Pericardium (tissue), 1 donor: ENCODE measurements around the genes OR51G1, HBB, OR51B2 and OR52E4.

GRCh38 chr11:2882677-2883064, 2.9 kb downstream of the CDKN1C start:
- RRBS, result no CpG with 5 or more reads among the region's 5 CpGs

DNA sequence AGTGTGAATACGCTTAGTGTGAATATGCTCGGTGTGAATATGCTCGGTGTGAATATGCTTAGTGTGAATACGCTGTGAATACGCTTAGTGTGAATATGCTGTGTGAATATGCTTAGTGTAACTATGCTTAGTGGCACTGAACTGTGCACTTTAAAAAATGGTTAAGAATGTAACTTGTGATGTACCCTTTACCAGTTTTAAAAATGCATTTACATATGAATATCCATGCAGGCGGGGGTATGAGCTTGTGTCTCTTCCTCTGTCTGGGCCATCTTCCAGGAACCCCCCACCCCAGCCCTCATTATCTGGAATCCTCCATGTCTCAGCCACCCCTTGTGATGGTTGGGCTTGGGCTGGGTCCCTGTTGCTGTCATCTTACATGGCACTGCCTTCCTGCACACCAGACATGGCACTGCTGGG, 9.6 kb upstream of the PHLDA2 start:
- RRBS, result no CpG with 5 or more reads among the region's 6 CpGs

- RRBS, result no CpG with 5 or more reads among the region's 10 CpGs
Observed at GRCh38 chr11:2941089-2942019, 12.1 kb upstream of the PHLDA2 start.

GRCh38 chr11:3043946-3044545, 13.2 kb downstream of the CARS1 start:
- RRBS, result no CpG with 5 or more reads among the region's 10 CpGs

GRCh38 chr11:3090810-3091097, 33.5 kb upstream of the CARS1 start:
- RRBS, result no CpG with 5 or more reads among the region's 5 CpGs

DNA sequence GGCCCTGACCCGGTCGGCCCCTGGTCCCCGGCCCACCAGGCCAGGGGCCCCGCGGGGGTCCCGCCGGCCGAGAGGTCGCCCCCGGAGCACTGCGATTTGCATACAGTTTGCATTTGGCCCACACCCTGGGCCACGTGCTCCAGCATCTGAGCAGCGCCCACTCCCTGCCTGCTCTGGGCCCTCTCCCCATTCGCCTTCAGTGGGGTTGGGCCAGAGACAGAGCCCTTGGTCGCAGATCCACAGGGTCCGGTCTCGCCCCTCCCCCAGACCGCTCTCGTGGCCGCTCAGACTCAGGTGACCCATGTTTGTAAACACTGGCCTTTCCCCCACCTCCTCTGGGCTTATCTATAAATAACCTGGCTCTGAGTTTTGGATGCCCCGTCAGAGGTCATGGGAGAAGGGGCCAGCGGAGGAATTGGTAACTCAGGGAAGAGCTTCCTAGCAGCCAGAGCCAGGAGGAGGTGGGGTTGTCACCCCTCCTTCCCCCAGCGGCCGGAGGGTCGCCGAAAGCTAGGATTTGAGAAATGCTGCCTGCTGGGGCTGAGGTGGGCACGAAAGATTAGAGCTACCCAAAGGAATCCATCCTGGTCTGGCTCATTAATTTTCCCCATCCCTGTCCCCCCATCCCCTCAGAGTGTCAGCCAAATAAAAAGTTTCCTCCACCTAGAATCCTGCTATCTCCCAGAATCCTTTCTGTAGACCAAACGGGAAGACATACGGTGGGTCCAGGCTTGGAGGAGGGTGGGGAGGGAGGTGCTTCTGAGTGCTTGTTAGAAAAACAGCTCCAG, 881 bp upstream of the ART5 start:
- RRBS, result under 1% methylated on average over 5 of the region's 29 CpGs

DNA sequence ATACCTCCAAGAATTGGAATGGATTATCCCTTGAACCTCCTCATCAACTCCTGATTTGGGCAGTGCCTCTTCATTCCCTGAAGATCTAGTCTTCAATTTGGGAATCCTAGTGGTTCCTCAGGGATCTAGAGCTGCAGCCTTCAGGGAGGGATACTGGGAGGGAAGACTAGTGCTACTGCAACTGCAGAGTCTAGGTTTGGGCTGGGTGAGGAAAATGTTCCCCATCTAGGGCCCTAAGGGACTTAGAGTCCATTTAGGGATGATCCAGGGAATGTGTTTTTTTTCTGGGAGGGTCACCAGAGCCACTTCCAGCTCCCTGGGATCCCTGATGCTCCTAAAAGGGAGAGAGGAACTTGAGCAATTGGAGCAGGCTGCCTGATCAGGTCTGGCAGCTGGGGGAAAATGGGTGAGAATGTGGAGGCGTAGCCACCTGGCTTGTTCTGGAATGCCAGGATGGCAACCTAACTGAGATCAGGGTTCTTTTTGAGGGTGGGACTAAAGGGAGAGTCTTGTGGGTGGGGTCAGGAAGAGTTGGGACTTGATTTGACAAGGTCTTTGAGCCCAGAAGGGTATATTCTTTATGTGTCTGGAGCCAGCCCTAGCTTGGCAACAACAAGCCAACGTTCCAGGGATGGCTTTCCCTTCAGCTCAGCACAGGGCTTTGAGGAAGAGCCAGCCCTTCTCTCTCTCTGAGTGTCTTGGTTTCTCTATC, 1.2 kb downstream of the PGAP2 start:
- RRBS, result no CpG with 5 or more reads among the region's 2 CpGs

DNA sequence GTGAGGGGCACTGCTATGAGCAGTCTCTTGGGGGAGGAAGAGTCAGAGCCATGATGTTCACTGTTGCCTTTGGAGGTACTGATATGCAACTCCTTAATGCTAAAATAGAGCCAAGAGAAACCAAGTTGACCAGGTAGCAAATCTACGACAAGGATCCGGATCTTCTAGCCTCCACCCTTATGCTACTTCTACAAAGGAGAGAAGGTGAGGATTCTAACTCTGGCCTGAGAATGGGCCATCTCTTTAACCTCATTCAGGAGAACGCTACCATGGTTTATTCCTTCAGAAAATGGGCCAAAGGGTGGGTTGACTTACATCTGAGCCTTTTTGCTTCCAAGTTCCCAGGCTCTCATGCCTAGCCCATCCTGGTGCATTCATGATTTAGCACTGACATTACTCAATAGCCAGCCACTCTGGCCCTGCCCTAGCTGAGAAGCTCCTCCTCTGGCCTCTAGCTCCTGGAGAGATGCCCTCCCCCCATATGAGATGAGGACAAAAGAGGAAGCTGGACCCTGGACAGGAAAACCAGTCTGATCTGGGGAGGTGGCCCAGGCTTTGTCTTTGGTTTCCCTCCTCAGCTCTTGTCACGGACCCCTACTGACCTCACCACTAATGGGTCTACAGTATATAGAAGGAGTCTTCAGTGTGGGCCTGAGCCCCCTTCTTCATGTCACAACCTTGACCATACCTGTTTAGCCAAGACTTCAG, 3.1 kb downstream of the RHOG start:
- RRBS, result no CpG with 5 or more reads among the region's 4 CpGs

GRCh38 chr11:3995785-3996456, 98.7 kb upstream of the RRM1 start:
- RRBS, result no CpG with 5 or more reads among the region's 4 CpGs

DNA sequence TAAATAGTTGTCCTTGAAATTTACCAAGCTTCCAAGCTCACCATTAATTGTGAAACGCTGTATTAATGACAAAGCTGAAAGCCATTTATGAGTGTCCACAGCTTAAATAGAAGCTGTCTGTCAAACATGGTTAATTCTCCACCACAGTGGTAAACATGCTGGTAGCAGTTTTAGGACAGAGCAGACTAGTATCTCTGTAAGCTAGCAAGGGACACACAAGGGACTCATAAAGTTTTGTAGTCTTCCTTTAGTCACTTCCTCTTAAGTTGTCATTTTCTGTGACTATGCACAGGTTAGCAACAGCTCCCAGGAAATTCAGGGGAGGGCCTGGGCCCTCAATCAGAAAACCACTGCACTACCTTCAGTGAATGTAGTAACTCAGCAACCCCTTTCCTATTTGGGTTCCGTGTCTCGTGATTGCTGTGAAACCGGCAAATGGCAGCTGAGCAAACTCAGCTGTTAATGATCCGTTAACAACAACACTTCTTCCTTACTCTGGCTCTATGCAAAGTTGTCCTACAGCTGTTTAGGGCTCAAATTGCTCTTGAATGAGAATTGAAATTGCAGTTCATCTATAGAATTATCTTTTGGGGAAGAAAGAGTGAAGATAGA, 470 bp upstream of the MMP26 start:
- RRBS, result no CpG with 5 or more reads among the region's 5 CpGs

DNA sequence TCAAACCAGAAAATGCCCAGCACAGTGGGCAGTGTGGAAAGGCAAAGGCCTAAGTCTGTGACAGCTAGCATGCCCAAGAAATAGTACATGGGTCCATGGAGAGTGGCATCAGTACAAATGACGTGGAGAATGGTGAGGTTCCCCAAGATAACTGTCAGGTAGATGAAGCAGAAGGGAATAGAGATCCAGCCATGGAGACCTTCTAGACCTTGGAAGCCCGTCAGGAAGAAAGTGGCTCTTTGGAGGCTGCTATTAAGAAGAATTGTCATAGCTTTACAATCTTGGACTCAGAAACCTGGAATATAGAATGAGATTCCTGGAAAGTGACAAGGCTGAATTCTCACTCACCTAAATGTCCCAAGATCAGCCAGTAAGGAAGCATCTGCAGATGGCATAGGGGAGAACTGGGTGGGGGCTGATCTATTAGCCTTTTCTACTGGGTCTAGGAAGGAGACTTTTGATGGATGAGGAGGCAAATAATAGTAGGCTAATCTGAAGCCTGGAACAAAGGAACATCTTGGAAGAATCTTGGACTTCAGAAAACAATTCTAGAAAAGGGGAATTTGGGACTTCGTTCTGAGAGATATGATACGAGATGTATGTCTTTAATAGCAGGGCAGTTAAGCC, at the start of gene OR51G1:
Gene OR51G1 (minus strand): TSS at position 269 of the 627 bp plus-strand sequence.
- RRBS, result no CpG with 5 or more reads among the region's 4 CpGs

- RRBS, result no CpG with 5 or more reads among the region's 8 CpGs
Observed at GRCh38 chr11:5131679-5132490, 6.3 kb downstream of the OR52A5 start.

DNA sequence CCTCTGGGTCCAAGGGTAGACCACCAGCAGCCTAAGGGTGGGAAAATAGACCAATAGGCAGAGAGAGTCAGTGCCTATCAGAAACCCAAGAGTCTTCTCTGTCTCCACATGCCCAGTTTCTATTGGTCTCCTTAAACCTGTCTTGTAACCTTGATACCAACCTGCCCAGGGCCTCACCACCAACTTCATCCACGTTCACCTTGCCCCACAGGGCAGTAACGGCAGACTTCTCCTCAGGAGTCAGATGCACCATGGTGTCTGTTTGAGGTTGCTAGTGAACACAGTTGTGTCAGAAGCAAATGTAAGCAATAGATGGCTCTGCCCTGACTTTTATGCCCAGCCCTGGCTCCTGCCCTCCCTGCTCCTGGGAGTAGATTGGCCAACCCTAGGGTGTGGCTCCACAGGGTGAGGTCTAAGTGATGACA, at the start of gene HBB:
Gene HBB (minus strand): TSS at position 303 of the 425 bp plus-strand sequence.
- RRBS, result no CpG with 5 or more reads among the region's 2 CpGs

GRCh38 chr11:5324026-5324642, at the start of gene OR51B2:
OR51B2 (minus strand) TSS chr11:5324297.
- RRBS, result no CpG with 5 or more reads among the region's 4 CpGs

- RRBS, result no CpG with 5 or more reads among the region's 5 CpGs
Observed at GRCh38 chr11:5880287-5880814, at the start of gene OR52E4. OR52E4 (plus strand) TSS chr11:5880629.

DNA sequence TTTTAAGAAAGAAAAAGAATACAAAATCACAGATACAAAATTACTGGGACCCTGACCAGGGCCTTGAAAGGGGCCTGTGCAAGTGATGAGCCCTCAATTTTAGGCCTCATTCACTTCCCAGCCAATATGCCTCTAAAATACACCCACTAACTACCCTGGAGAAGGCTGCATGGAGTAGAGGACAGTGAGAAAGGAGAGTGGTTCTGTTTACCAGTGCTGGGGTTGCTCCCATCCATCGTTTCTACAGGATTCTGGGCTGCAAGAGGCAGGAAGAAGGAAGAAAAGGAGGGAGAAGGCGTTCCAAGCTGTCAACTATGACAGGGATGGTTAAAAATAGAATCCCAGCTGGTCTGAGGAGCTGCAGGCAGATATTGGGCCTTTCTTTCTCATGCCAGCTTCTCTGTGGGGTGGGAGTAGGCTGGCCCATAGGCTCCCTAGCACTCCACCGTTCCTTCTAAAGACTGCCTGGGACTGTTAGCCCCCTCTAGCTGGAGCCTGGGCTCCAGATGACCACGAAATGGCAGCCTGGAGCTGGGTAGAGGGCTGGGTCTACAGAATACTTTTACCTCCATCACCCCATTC, 13.5 kb downstream of the CCKBR start:
- RRBS, result no CpG with 5 or more reads among the region's 4 CpGs

- RRBS, result no CpG with 5 or more reads among the region's 10 CpGs
Observed at GRCh38 chr11:6362310-6363092, 27.8 kb upstream of the SMPD1 start.

- RRBS, result no CpG with 5 or more reads among the region's 8 CpGs
Observed at GRCh38 chr11:6393108-6393682, 2.9 kb downstream of the SMPD1 start.

DNA sequence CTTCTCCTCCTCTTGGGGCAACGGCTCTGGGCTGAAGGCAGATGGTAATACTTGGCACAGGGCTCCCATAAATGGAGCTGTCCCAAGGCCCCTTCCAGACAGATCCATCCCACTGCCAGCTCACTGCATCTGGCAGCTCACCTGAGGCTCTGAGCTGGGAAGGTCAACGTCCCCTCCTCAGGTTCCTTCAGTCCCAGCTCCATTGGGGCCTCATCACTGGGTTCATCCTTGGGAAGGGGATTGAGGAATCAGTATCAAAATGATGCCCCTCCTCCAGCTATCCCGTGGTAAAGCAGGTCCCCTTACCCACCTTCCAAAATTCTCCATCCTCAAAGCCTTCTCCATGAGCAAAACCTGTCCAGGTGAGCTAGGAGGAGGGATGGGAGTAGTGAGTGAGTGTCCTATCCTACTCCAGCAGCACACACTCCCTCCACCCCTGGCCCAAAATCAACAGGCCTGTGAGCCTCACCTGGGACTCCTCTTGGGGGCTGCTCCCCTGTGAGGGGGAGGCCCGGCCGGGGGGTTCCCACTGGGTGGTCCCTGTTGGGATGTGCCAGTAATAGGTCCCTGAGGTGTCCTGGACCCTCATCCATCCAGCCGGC, 13.0 kb downstream of the SMPD1 start:
- RRBS, result 100% methylated on average over 1 of the region's 6 CpGs